Epithelial cell of prostate (primary cell): ENCODE measurements around the genes CEBPA and ZNF302.

DNA sequence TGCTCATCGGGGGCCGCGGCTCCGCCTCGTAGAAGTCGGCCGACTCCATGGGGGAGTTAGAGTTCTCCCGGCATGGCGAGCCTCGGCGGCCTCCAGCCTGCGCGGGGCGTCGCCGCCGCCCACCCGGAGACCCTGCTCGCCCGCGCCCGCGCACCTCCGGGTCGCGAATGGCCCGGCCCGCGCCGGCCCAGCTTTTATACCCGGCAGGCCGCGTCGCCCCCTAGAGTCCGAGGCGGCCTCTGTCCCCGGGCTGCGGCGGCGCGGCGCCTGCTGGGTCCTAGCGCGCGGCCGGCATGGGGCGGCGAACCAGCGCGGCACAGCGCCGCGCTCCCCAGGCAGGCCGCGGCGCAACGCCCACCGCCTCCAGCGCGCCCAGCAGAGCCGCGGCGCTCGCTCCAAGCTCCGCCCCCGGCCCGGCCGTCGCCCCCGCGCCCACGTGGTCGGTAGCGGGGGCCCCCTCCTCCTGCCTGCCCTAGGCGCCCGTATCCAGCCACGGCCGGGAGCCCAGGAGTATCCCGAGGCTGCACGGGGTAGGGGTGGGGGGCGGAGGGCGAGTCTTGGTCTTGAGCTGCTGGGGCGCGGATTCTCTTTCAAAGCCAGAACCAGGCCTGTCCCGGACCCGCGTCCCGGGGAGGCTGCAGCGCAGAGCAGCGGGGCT lies at the start of gene CEBPA:
Gene CEBPA, minus strand, starts transcription at position 169 of the 658 bp plus-strand sequence.
- RRBS: 1% methylated on average over 32 of the region's 90 CpGs

GRCh38 chr19:33303024-33303821 lies 889 bp upstream of the CEBPA start:
- RRBS: under 1% methylated on average over 50 of the region's 86 CpGs

- RRBS: no CpG with 5 or more reads among the region's 7 CpGs
Measured at GRCh38 chr19:33406201-33406448, 32.6 kb downstream of the CEBPG start.

- RRBS: no CpG with 5 or more reads among the region's 10 CpGs
Measured at GRCh38 chr19:33426820-33427050, 53.2 kb downstream of the CEBPG start.

DNA sequence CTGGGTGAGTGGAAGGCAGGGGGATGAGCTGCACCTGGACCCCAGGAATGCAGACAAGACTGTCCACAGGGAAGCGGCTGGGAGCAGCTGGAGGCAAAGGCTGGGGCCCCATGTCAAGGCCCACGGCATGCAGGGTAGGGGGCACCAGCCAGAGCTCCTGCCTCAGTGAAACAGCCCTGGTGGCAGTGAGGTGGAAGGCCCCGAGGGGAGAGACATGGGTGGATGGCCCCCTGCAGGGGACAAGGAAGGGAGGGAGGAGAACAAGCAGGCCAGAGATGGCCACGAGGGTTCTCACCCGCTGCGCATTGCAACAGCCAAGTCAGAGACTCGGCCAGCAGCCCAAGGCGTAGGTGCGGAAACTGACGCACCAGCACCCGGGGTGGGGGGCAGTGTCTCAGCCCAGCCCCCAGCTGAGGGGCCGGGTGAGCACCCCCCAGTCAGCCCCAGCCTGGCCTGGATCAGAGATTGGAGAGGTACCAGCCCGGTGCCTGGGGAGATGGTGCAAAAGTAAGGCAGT lies 34.3 kb downstream of the PEPD start:
- RRBS: 59% methylated on average over 3 of the region's 13 CpGs

DNA sequence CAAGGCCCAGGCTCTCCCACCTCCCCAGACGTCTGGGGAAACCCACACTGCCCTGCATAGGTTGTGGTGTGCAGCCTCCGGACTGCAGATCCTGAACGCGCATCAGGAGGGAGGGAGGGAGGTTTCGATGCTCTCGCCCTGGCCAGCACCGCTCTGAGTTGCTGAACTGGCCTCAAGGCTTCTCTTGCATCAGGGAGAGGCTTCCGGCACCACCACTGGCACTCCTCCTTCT lies 24.2 kb downstream of the KCTD15 start:
- RRBS: no CpG with 5 or more reads among the region's 8 CpGs

DNA sequence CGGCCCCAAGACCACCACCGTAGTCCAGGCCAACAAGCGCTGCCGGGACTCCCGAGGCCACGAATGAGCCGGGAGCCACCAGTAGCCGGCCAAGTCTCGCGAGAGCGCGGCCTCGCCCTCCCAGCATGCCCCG lies 137 bp upstream of the LSM14A start:
- RRBS: 1% methylated on average over 4 of the region's 14 CpGs

DNA sequence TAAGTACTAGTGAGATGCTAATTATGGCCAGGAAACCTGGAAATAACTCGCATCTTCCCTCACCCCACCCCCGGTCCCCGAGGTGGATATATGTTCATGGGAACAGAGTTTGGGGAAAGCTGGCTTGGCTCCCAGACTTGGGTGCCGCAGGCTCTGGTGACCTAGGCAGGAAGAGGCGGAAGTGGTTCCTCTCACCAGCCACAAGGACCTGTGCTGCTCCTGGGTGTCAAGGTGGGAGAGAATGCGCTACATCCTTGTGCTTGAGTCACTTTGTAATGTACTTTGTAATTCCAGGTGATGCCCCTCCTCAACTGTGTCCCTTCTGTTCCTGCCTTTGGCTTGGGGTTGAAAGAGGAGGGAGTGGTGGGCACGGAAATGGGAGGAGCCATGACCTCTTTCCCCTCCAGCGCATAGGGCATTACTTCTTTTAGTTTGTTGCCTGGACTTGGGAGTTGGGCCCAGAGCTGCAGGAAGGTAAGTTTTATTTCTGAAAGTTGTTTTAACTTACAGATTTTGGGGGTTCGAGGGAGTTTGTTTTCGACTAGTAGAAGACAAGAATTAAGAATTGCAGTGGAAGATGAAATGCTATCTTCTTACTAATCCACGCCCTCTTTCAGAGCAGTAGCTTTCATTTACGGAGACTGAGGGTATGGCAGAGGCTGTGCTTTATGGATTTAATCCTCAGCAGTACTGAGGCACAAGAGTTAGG lies 10.9 kb downstream of the GARRE1 start:
- RRBS: no CpG with 5 or more reads among the region's 12 CpGs

DNA sequence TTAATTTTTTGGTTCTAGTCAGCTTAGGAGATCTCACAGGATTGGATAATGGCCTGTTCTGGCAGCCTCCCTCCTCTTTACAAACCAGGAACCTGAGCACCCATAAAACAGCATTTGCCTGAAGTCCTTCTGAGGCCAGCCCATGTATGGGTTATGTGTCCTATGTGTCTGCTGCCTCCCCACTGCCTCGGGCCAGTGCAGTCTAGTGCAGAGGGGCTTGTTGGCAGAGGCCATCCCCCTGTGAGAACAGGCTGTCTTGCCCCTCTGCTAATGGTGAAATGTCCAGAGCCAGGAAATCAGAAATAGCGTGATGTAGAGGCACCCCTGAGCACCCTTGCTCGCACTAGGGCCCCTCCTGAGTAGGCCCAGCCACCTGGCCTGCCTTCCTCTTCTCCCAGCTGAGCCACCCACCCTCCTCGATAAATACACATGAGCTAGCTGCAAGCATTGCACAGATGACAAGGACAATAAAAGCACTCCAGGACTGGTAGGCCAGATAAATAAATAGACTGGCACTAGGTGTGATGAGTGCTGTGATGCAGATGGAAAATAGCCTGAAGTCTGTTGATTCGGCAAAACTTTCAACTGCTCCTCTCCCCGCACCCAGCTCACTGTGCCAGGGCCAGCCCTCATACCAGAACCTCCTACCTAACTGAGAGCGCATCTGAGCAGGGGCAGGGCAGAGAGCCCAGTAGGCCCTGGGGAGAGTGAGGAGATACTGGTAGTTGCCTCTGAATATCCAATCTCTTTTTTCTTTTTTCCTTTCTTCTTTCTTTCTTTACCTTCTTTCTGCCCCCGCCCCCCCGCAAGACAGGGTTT lies 54.6 kb upstream of the GPI start:
- RRBS: no CpG with 5 or more reads among the region's 9 CpGs

DNA sequence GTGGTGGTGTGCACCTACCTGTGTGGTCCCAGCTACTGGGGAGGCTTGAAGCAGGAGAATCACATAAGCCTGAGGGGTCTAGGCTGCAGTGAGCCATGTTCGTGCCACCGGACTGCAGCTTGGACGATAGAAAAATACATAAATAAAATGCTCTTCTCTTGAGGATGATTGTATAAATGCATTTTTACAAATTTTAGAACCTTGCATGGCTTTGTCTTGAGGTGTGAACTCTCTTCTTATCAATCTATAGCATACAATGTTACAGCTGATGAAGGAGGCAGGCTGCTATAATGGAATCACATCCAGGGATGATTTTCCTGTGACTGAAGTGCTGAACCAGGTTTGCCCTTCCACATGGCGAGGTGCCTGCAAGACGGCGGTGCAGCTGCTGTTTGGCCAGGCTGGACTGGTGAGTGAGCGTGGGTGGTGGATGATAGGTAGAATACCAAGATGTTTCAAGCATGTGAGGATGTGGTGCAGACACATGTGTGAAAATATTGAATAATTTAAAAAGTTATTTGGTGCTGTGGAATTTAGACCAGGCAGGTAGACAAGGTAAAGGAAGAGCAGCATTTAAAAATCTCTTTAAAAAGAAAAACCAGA lies 35.0 kb upstream of the GPI start:
- RRBS: no CpG with 5 or more reads among the region's 7 CpGs

DNA sequence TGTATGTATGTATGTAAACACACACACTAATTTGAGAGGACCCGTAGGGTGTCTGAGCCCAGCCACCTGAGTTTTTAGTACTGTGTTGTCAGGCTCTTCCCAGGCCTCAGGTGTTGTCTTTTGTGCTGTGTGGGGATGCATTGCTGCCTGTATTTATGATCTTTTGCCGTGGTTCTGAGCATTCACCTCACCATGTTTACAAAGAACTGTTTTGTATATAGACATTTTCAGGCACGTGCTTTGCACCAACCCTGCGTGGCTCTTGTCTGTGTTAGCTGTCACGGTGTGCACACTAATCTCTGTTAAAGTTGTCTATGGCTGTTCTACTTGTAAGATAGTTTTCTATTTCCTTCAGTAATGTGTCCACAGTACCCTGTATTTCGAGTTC lies 10.3 kb upstream of the GPI start:
- RRBS: no CpG with 5 or more reads among the region's 6 CpGs

DNA sequence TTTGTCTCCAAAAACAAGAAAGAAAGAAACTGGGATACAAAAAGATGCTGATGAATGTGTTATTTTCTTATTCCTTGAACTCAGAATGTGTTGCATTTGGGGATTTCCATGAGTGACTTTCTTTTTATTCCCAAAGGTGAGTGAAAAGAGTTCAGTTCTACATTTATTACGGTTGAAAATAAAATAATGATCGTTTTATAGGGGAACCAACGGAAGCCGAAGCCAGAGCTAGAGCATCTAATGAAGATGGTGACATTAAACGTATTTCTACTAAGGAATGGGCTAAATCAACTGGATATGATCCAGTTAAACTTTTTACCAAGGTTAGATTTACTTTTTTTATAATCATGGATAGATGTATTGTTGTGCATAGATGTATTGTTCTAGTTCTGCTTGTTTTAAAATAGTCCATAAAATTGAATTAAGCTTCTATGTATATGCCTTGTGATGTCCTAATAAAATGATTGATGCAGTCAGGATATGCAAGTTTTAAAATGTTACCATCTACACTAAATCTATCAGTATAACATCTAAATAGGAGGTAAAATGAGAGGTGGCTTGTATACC lies 16.7 kb downstream of the UBA2 start:
- RRBS: no CpG with 5 or more reads among the region's 5 CpGs

DNA sequence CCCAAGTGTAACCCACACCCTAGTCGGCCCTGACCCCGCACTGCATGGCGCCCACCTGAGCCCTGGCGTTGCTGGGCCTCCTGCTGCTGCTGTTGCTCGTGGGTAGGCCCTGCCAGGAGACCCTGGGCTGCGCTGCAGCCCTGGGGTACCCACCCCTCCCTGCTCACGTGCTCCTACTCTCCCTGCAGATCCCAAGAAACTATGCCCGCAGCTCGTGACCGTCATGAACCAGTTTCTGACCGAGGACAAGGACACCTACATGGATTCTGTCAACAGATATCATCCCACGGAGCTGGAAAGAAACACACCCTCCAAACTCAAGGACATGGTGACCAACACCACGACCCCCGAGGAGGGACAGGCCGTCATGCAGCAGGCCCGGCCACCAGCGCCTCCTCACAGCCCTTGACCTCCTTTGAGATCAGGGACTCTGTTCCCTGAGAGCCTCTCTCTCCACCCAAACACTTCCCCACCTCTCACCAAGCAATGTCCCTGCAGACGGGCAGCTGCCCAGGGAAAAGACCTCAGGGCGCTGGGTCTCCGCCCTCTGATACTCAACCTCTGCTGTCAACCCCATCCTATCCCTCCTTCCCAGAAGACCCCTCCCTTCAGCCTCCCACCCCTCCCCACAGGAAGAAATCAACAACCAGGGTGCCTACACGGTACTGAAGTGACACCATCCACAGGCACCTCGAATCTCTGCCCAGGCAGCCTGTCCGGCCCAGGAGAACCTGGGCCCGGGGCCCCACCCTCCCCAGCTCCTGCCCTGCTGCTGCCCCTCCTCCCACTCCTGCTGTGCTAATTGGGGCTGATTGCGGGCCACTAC lies 10.1 kb downstream of the SCGB2B2 start:
- RRBS: no CpG with 5 or more reads among the region's 25 CpGs

DNA sequence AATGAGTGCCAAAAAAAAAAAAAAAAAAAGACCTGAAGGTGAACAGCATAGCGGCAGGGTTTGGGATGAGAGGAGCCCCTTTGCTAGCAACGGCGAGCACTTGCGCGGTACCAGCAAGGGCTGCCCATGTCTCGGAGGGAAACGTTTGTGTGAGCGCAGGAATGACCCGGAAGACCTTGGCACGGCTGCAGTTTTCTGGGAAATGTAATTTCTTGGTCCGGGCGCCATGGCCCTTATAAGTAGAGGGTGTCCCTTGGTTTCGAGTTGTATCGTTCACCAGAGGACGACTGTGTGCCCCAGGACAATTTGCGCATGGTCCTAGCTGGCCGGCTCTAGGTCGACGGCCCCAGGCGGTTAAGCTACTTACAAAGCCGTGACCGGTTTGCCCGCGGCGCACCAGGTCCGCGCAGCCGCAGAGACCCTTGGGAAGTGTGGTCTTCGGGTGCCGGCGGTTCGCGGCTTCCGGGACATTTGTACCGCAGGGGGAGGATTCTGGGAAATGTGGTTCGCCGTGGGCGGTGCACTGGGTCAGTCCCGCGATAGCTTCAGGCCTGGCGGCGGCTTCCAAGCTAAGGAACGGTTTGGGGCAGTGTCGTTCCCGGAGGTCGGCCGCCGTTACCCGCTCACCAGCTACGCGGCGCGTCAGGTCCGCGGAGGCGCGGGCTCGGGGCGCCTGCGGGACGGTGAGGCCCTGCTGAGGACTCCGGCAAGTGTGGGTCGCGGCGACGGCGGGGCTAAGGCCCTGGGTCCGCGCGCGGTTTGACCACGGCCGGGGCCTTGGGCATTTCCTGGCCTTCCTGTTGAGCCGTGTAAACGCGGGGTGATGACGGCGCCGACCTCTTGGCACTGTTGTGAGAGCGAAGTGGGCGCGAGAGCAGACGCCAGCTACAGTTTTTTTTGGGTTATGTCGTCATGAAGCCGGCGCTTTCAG lies at the start of gene ZNF302:
Gene ZNF302, plus strand, starts transcription at position 528 of the 931 bp plus-strand sequence.
- RRBS: under 1% methylated on average over 37 of the region's 86 CpGs

- RRBS: no CpG with 5 or more reads among the region's 15 CpGs
Measured at GRCh38 chr19:34772174-34772643, 806 bp downstream of the ZNF599 start.

DNA sequence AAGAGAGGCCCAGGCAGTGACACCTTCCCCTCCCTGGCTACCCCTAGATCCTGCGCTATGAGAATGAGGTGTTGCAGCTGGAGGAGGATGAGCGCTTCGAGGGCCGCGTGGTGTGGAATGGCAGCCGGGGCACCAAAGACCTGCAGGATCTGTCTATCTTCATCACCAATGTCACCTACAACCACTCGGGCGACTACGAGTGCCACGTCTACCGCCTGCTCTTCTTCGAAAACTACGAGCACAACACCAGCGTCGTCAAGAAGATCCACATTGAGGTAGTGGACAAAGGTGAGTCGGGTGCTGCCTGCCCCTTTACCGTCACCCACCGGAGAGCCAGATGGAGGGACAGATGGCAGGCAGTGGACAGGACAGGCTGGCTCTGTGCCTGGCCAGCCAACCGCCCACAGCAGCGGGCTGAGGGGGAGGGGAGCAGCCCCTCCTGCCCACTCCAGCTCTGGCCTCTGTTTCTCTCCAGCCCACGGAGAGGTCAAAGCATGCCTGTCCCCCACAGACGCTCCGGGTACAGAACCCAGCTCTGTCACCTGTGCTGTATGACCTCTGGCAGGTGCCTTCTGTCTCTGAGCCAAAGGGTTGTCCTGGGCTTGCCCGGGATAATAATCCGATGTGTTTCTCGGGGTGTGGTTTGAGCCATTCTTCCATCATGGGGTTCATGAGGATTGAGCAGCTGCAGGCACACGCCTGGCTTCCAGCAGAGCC lies 3.3 kb downstream of the SCN1B start:
- RRBS: 85% methylated on average over 2 of the region's 27 CpGs

DNA sequence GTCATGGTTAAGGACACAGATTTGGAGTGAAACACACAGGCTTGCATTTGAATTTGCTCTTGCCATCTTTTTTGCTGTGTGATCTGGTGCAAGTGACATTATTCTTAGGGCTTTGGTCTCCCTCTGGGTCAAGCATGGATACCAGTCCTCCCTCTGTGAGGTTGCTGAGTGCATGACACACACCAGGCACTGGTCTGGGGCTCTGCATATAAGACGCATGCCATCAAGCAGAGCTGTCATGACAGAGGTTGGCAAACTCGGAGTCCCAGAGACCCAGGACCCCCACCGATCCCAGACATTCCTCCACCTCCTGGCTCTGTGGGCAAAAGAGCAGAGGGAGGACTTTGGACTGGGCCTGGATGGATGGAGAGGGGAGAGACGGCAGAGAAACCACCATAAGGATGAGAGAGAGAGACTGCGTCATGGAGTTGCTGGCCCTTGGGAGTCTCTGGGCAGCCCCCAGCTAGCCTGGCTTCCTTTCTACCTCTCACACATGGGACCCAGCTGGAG lies 1.4 kb downstream of the HPN start:
- RRBS: no CpG with 5 or more reads among the region's 5 CpGs

GRCh38 chr19:35085959-35086307 lies 29.7 kb upstream of the FXYD3 start:
- RRBS: no CpG with 5 or more reads among the region's 5 CpGs

DNA sequence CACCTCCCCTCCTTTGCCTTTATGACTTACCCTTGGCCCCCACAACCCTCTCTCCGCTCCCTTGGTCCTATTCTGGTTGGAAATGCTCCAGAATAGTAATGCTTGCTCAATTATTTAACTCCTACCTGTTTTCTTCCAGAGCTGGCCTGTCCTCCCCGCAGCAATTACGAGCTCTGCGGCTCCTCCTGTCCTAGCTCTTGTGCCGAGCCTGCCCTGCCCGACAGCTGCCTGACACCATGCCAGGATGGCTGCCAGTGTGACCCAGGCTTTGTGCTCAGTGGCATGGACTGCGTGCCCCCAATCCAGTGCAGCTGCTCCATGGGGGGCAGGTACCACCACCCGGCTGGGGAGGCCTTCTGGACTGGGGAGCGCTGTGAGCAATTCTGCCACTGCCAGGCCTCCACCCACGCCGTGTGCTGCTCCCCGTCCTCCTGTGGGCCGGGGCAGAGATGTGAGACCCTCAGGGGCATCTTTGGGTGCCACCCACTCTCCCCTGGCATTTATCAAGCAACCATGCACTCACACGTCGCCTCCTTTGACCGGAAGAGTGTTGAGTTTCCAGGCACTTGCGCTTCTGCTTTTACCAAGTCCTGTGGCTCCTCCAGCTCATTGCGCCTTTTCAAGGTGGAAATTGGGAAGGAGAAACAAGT lies 9.4 kb upstream of the FXYD3 start:
- RRBS: 89% methylated on average over 4 of the region's 18 CpGs

DNA sequence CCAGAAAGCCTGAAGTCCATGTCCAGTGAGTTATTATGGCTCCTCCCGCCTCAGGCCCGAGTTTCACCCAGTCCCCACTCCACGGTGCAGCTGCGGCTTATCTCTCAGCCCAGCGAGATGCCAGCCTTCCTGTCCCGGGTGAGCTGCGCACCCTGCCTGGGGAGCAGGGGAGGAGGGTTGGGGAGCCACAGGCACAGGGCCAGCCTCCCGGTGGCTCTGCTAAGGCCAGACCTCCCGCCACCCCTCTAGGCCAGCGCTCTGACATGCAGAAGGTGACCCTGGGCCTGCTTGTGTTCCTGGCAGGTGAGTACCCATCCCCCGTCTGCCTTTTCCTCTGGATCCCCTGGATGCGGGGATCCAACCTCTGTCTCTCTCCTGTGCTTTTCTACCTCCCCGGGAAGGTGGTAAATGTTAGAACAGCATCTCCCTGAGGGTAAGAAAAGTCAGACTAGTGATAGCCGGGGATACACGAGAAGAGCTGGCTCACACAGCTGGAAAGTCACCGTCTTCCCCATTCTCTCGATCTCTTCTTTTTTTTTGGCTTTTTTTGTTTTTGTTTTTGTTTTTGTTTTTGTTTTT lies 3.6 kb downstream of the FXYD3 start:
- RRBS: 32% methylated on average over 3 of the region's 17 CpGs